Fibroblast of the aortic adventitia (primary cell): ENCODE measurements around a stretch of chr11.

- CAGE, long polyA plus RNA, result no peak
Measured at GRCh38 chr11:128437117-128437713, 150.1 kb downstream of the ETS1 start.

DNA sequence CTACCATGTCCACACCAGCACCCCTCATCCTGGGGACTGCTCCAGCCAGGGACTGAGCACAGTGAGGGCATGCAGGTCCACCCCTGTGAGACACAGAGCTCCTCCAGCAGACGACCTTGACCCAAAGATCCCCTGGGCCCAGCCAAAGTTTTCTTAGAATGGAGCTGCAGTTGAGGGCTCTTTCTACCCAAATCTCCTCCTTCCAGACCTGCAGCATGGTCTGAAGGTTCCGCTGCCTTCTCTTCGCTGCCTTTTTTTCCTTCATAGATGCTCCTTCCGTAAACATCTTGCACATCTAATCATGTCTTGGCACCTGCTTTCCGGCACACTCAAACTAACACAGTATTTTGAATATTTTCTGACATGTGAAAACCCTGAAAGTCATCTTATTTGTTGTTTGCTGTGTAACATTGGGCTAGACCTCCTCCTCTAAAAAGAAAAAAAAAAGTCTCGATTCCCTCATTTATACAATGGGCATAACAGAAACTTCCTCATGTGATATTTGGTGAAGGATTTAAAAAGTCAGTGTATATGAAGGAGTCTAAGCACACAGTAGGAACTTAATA is 114.7 kb downstream of the ETS1 start:
- CAGE, long polyA plus RNA, result no peak

DNA sequence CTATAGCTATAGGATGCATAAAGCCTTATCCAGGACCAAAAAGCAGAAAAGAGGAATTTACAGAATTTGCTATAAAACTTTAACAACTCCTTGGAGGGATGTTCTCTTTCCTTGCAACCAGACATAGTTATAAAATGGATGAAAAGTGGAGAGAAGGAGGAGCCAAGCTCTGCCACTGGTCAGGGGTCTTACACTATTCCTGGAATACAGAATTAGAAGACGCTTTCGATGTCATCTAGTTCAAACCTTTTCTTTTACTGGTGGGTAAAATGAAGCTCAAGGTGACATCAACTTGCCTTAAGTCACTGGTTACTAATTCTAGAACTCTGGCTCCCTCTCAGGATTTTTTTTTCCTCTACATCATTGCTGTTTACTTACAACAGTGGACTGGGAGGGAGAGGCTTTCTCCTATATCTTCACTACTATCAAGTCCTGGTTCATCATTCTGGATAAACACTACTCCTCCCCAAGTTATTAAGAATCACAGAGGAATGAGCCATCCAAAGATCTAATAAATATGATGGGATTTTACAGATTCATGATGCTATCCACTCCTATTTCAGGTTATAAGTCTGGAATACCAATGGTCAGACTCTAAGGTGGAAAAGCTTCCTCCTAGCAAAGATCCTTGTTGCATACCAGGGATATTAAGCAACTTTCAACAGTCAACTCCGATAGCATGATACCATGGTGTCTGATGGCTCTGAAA is 82.9 kb downstream of the ETS1 start:
- CAGE, long polyA plus RNA, result no peak

DNA sequence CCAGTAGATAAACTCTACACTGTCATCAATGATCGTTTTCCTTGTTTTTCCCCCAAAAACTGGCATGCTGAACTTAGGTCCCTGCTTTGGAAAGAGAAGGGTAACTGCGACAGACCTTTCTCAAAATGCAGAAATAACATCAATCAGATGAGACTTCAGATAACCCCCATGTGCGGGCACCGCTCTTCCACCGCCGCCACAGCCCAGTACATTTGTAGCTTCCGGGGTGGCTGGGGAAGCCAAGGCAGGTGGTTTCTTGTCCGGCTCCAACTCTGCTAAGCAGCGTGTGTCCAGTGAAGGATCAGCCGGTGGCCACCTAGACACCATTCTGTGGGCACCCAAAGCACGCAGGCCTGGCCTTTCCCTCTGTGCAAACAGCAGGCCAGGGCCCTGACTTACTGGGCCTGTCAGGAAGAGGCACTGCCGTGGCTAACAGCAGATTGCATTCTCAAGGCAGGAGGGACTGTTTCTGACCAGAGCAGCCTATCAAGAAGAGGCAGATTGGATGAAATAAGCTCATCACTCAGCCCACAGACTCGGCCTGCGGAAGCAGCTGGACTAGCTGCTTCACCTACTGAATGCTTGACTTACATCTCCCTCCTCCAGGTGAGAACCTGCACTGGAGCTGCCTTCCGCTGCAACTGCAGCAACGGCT is 74.9 kb downstream of the ETS1 start:
- CAGE, long polyA plus RNA, result no peak

DNA sequence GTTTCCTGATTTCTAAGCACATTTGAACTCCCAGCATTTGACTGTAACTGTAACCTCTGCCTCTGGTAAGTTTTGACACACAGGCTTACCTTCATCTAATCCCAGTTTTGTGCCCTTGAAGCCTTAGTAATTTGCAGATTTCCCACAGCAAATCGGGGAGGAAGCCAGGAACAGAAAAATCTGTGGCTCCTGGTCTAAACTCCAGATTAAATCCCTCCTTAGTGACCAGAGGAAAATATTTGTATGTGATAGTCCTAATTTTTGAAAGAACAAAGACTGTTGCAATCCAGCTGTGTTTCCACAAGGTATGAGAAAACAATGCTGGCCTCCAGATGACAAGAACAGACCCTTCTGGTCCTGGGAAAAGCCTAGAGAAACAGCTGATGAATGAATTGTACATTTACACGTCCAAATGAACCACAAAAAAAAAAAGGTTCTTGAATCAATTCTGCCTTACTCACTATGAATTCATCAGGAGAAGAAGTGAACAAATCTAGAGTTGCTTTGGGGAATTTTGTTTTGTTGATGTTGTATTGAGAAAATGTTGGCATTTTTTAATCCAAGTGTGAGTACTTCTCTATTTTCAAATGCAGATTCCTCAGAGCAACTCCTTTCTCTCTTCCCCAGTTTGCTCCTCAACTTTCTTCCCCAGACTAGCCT is 63.7 kb downstream of the ETS1 start:
- CAGE, long polyA plus RNA, result no peak

- CAGE, long polyA plus RNA, result no peak
Measured at GRCh38 chr11:128592283-128592925, 5.0 kb upstream of the ETS1 start.

DNA sequence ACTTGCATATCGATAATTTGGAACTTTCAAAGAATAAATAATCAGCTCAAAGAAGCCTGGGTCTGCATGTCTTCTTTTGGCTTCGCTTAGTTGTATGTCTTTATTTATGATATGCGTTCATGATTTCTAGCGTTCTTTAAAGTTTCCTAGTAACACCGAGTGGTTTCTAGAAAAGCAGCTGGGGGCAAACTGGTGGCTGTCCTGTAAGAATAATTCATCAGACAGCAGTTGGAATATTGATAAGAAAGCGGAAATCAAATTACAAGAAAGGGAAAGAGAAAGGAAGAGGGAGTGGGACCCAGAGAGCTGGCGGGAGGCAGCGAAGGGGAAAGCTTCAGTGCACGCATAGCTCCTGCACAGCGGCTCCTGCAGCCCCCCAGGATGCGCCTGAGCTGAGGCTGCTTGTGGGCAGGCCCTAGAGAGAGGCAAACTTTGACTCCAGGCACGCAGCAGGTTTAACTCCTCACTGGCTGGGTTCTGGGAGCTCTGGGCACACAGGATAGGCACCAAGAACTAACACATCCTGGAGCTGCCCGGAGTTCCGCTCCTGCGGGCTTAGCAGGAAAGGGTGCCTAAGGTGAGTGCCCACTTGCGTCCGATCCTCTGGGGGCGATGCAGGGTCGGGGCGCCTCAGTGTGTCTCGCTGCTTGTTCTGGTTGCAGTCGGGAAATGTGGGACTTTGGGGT is 8.9 kb upstream of the FLI1 start:
- CAGE, long polyA plus RNA, result no peak

DNA sequence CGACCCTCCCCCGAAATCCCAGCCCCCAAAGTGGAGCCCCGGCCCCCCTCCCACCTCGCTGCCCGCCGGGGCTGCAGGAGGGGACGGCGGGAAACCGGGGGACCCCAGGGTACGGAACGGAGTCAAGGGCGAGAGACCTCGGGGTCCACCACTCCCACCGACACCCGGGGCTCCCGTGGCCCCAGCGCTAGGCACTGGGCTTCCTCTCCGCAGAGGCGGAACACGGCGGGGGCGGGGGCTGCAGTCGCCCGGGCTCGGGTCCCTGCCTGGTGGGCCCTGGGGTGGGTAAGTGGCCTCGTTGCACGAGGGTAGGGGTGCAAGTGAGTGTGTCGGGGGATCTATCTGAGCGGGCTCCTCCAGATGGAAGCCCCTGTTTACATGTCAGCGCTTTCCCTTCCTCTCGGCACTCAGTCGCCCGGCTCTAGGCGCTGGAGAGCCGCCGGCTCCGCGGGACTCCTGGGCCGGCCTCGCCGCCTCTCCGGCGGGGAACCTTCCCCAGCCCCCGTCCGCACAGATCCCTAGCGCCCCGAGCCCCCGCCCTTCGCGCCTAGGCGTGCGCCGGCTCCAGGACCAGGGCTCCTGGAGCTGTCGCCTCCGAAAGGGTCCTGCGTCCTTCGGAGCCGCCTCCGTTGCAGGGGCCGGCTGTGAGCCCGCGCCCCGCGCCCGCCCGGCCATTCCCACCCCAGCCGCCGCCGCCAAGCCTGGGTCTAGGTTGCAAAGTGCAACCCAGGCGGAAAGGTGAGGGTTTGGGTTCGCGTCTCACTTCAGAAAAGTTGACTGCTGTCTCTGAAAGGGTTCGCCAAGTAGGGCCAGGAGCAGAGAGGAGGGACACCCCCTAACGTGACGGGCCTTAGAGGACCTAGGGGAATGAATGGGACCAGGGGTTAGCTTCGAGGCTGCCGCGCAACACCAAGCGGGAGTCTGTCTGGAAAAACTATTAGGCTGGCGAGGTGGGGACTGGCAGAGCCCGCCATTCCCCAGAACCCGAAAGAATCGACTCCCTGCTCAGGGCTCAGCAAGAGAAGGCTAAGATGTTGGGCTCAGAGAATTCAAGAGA is 932 bp downstream of the FLI1 start:
- CAGE, long polyA plus RNA, result no peak

DNA sequence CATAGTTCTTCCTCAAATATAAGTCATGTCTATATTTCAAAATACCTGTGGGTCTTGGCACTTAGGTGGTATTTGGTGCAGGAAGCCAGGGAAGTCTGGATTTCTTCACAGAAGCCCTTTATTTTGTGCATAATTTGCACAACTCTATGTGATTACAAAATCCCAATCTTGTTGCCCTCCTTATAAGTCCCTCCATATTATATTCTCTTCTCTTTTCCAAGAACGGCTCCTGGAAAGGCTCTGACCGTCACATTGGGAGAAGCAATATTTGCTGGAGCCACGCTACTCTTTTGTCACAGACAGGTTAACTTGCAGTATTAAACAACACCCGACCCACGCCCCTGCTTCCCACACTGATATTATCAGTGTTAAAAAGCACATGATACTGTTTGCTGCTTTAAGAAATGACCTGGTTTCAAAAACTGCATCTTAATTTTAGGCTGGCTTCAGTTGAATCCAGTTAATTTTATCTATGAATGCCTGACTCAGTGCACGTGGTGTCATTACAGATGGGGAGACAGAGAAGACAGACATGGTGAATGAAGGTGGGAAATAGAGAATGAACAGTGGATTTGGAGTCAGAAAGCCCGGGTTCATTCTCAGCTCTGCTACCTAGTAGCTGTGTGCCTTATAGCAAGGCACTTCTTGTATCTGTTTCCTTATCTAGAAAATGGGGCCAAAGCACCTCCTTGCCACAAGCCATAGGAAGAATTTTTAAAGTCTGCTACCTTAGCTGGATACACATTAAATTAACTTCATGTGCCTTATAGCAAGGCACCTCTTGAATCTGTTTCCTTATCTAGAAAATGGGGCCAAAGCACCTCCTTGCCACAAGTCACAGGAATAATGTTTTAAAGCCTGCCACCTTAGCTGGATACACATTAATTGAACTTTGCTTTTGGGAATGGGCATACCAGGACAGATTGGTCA is 3.2 kb downstream of the FLI1 start:
- CAGE, long polyA plus RNA, result no peak

- CAGE, long polyA plus RNA, result no peak
Measured at GRCh38 chr11:128972315-128973688, 30.1 kb upstream of the TP53AIP1 start.

- CAGE, long polyA plus RNA, result no peak
Measured at GRCh38 chr11:129141629-129142385, 50.3 kb downstream of the ARHGAP32 start.

DNA sequence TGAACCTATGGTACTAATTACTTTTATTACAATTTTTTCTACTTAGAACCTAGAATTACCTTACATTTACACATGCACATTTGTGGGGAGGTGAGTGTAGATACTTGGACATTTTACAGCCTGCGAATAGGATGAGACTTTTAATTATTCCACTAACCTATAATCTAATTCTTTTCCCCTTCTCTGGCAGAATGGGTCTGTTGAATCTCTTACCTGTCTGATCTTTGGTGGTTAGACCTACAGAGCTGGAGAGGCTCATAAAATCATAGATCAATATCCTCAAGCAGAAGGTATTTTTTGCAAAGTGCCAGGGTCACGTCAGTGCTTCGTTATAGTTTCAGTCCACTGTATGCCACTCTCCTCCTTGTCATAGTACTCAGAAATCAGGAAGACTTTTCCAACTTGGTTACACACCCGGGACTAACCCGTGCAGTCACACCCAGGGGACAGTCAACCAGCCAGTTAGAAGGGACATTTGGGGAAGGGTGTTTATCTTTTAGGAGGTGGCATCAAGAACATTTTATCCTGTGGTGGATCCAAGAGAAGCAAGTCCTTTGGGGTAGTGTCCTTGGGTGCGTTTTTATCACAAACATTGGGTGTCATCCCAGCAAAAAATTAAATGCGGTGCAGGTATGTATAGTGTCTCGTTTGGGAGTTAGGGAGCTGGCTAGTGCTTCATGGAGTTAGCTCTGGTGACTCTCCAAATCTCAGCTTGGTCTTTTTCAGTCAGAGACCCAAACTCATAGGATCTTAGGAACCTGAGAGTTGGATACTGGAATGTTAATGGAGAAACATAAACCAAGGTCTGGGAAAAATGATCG is 4.3 kb downstream of the BARX2 start:
- CAGE, long polyA plus RNA, result no peak

GRCh38 chr11:129803388-129803961 is 12.2 kb upstream of the TMEM45B start:
- CAGE, long polyA plus RNA, result no peak

DNA sequence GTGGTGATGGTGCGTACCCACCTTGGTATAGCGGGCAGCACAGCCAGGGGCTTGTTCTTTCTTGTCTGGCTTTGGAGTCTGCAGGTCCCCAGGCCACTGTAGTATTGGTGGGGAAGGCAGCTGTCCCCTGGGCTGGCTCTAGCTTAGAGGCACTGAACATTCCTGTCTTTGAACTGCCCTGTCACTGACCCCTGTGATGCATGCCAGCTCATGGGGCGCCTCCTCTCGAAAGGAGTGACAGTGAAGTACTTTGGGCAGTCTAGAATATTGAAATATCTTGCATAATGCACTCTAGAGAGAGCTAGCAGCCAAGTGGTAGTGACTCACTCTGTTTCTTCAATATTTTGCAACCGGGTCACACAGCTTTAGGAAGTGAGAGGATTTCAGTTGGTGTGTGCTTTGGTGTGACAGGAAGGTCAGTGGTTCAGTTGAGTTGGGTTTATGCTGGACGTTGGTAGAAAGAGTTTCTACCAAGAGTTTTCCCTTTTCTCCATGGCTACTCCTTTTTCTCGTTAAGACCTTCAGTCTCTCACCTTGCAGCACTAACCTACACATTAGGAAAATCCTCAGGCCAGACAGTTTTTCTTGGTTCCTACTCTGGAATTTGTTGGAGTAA is 35.5 kb upstream of the ST14 start:
- CAGE, long polyA plus RNA, result no peak

DNA sequence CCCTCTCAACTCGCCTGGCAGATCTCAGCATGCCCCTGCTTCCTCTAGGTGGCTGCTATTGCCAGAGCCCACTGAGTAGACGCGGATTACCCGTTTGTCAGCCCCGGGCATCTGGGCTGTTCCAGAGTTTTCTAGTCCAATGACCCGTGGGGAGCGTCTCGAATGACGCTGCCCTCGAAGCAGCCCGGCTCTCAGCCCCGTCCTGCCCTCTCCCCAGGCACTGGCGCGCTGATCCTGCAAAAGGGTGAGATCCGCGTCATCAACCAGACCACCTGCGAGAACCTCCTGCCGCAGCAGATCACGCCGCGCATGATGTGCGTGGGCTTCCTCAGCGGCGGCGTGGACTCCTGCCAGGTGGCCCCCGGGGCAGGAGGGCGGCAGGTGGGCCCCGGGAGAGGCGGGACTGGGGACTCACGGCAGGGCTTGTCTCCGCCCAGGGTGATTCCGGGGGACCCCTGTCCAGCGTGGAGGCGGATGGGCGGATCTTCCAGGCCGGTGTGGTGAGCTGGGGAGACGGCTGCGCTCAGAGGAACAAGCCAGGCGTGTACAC is 49.7 kb downstream of the ST14 start:
- CAGE, long polyA plus RNA, result no peak

- CAGE, long polyA plus RNA, result no peak
Measured at GRCh38 chr11:130232533-130233653, 73.3 kb downstream of the ST14 start.

- CAGE, long polyA plus RNA, result no peak
Measured at GRCh38 chr11:130368990-130369625, 54.4 kb upstream of the ZBTB44 start.

GRCh38 chr11:130426201-130426637 is 2.2 kb downstream of the ADAMTS8 start:
- CAGE, long polyA plus RNA, result no peak

- CAGE, long polyA plus RNA, result no peak
Measured at GRCh38 chr11:130428758-130429081, 311 bp upstream of the ADAMTS8 start.

DNA sequence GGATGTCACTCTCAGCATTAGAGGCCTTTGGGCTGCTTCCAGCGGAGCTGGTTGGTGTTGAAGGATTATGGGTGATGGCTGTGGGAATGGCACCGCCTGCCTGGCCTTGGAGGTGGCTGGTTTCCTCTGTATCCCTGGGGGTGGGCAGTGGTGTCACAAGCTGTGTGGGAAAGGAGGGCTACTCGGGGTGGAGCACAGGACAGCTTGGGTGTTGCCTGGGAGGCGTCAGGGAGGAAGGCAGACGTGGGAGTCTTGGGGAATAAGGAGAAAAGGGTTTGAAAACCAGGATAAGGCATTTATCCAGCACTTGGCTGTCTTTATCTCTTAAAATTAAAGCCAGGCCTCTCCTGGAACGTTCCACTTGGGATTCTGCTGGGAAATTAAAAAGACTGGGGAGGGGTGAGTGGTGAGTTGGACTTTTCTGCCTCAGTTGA is 71.9 kb downstream of the ADAMTS15 start:
- CAGE, long polyA plus RNA, result no peak